Islet of Langerhans (tissue), 1 donor: ENCODE measurements around the genes WDR55, PCDHA5, PCDHB4, PCDHB5, TAF7, PCDHGB2, PCDHGA5 and HDAC3.

DNA sequence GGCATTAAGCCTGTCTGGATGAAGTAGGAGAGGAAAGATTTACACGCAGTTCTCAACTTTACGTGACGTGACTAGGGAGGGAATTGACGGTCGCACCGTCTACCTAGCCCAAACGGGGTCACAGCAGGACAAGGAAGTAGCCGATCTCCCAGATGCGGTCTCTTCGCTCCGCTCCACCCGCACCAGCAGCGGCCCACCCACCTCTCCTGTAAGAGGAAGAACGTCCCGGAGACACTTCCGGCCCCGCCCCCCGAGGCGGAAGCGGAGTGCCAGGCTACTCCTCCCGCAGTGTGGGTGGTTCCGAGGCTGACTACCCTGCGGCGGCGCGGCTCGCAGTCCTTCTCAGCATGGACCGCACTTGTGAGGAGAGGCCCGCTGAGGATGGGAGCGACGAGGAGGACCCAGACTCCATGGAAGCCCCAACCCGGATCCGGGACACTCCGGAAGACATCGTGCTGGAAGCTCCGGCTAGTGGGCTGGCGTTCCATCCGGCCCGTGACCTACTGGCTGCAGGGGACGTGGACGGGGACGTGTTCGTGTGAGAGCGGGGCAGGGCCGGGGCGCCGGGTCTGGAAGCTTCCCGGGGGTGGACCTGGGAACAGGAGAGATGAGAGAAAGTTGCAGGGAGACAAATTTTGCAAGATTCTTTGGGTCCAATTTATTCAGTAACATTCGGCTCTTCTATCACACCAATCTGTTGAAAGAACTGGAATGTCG, at the start of gene WDR55:
Gene WDR55 (plus strand): TSS at position 339 of the 717 bp plus-strand sequence.
- RRBS, result 5% methylated on average over 8 of the region's 50 CpGs

GRCh38 chr5:140701248-140701545, 950 bp downstream of the ZMAT2 start:
- RRBS, result no CpG with 5 or more reads among the region's 2 CpGs

- RRBS, result no CpG with 5 or more reads among the region's 2 CpGs
Measured at GRCh38 chr5:140703691-140704057, 3.4 kb downstream of the ZMAT2 start.

DNA sequence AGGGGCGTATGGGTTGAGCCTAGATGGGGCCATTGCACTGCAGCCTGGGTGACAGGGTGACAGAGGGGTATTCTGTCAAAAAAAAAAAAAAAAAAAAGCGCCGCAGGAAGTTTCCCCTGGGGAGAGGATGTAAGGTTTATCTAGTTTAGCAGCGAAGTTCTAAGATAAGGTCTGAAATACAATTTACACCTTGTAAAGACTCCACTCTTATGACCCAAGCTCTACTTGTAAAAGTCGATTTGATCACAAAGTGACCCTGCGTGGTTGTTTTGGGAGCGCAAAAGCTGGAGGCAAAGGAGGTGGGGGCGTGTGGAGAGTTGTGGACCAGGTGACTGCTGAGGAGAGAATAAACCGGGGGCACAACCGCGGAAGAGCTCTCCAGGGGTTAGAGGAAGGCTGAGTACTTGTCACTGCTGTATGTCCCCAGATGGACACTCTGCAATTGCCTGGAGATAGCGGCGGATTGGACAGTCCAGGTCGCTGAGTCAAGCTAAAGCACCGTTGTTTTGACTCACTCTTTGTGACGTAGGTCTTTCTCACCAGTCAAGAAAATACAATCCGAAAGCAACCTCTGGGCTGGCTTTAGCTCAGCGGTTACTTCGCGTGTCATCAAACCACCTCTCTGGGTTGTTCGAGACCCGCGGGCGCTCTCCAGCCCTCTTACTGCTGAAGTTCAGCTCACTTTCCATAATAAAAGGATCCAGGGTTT, 25.5 kb downstream of the ZMAT2 start:
- RRBS, result no CpG with 5 or more reads among the region's 24 CpGs

DNA sequence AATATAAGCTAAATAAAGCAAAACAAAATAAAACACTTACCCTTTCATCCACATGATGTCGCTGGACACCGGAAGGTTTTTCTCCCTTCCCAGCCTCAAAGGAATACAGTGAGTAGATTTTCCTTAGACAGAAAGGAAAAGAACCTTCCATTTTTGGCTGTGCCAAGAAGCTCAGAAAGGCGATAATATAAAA, at the start of gene PCDHA5:
Gene PCDHA5 (plus strand): TSS at position 115 of the 193 bp plus-strand sequence.
- RRBS, result no CpG with 5 or more reads among the region's 3 CpGs

DNA sequence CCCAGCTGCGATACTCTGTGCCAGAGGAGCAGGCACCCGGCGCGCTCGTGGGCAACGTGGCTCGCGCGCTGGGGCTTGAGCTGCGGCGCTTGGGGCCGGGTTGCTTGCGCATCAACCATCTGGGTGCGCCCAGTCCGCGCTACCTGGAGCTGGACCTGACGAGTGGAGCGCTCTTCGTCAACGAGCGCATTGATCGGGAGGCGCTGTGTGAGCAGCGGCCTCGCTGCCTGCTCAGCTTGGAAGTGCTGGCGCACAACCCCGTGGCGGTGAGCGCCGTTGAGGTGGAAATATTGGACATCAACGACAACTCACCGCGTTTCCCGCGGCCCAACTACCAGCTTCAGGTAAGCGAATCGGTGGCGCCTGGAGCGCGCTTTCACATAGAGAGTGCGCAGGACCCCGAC, 617 bp downstream of the PCDHAC2 start:
- RRBS, result 3% methylated on average over 11 of the region's 42 CpGs

- RRBS, result no CpG with 5 or more reads among the region's 13 CpGs
Measured at GRCh38 chr5:141121625-141121929, at the start of gene PCDHB4. PCDHB4 (plus strand) TSS chr5:141121818.

- RRBS, result no CpG with 5 or more reads among the region's 16 CpGs
Measured at GRCh38 chr5:141134868-141135460, at the start of gene PCDHB5. PCDHB5 (plus strand) TSS chr5:141135206.

DNA sequence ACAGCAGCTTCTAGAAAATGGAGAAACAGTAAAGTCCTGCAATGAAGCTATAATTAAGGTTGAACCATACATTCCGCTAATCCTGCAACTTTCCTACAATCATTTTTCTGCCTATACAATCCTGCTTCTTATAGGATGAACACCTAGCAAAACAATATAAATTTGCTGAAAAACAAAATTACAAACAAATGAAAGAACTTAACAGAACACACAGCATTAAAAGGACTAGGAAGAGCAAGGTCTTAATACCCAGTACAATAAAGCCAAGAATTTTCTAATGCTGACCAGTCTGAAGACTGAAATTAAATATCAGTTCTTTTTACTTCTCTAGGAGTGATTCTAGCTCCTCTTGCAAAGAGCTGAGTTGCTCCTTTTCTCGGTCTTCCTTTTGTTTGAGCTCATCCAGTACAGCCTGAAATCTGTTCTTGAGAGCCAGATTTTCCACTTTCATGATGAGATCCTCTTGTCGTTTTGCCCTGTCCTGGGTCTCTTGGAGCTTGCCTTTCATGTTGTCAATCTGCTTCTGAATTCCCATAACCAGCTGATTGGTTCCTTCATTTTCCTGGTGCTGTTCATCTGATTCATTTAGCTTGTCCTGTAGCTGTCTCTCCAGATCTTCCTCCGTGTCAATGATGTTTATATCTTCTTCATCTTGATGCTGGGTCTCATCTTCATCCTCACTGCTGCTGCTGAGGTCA, 1.8 kb downstream of the TAF7 start:
- RRBS, result no CpG with 5 or more reads among the region's 4 CpGs

DNA sequence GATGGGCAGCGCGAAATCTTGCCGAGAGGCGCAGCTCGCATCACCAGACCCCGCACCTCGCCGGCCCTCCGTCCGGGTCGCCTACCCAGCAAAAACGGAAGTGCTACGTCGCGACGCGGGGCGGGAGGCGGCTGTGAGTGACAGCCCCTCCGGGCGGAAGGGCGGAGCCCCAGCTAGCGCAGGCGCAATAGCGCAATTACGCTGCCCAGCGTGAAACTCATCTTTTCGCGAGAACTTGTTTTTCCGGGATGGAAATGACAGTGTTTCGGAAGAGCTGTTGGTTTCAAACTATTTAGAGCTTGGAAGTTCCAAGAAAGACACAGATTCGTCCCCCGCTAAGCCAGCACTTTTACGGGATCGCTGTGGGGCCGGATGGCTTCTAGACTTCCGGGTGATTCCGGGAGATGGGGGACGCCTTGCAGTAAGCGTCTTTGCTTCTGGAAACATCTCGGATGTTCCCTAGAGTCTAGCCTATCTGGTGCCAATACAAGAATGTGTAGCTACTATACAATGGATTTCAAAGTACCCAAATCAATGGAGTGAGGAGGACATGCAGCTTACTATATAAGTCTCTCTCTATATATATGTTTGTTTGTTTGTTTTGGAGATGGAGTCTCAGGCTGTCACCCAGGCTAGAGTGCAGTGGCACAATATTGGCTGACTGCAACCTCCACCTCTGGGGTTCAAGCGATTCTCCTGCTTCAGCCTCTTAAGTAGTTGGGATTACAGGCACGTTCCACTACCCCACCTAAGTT, at the start of gene TAF7:
Gene TAF7 (minus strand): TSS at position 102 of the 755 bp plus-strand sequence.
- RRBS, result 3% methylated on average over 23 of the region's 43 CpGs

GRCh38 chr5:141359739-141360676, at the start of gene PCDHGB2:
PCDHGB2 (plus strand) TSS chr5:141359994.
- RRBS, result 20% methylated on average over 5 of the region's 30 CpGs

- RRBS, result no CpG with 5 or more reads among the region's 27 CpGs
Measured at GRCh38 chr5:141363983-141364561, at the start of gene PCDHGA5. PCDHGA5 (plus strand) TSS chr5:141364162.

DNA sequence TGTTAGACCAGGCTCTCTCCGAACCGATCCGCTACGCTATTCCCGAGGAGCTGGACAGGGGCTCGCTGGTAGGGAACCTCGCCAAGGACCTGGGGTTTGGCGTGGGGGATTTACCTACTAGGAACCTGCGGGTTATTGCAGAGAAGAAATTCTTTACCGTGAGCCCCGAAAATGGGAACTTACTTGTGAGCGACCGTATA, 323 bp downstream of the PCDHGB3 start:
- RRBS, result no CpG with 5 or more reads among the region's 13 CpGs

DNA sequence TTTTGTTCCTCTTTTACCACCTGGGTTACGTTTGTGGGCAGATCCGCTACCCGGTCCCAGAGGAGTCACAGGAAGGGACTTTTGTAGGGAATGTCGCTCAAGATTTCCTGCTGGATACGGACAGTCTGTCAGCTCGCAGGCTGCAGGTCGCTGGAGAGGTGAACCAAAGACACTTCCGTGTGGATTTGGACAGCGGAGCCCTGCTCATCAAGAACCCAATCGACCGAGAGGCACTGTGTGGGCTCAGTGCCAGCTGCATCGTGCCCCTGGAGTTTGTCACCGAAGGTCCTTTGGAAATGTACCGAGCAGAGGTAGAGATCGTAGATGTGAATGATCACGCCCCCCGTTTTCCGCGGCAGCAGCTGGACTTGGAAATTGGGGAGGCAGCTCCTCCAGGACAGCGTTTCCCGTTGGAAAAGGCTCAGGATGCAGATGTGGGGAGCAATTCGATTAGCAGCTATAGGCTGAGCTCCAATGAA, 432 bp downstream of the PCDHGC4 start:
- RRBS, result no CpG with 5 or more reads among the region's 22 CpGs

DNA sequence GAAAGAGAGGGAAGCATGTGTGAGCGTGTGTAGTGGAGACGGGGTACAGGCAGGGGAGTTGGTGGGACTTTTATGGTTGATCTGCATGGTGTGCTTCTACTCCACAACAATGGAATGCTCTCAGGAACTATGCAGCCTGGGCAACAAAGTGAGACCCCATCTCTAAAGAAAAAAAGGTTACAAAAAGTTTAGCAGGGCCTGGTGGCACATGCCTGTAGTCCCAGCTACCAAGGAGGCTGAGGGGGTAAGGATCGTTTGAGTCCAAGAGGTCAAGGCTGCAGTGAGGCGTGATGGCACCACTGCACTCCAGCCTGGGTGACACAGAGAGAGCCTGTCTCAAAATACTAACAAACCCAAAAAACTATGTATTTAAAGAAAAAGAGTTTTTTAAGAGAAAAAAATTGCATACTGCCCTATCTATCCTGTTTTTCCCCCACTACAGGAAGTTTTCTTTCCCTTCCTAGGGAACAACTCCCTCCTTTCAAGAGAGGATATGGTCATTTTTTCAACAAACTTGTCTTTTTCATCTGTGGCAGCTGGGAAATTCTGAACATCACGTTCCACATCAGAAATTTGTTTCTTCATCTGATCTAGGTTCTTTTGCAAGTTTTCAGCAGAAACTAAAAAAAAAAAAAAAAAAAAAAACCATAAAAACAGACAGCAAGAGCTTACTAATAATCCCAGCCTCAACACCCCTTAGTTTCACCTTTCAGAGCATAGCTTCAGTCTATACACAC, 38.4 kb downstream of the PCDHGC5 start:
- RRBS, result no CpG with 5 or more reads among the region's 5 CpGs

- RRBS, result no CpG with 5 or more reads among the region's 4 CpGs
Measured at GRCh38 chr5:141529495-141529810, 40.6 kb downstream of the PCDHGC5 start.

DNA sequence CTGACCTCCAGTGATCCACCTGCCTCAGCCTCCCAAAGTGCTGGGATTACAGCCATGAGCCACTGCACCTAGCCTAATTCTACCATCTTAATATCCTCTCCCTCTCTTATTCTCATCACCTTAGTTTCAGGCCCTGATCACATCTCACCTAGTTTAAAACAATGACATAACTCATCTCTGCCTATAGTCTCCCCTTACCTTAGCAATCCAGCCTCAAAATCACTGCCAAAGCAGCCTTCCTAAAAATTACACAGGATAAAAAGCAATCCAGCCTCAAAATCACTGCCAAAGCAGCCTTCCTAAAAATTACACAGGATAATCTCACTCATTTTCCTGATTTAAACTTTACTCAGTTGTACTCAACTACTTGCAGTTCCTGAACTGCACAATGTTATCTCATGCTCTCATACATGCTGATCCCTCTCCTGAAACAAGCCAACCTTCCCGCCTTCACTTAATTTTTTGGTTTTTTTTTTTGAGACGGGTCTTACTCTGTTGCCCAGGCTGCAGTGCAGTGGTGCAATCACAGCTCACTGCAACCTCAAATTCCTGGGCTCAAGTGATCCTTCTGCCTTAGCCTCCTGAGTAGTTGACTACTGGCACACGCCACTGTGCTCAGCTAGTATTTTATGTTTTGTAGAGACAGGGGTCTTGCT, 43.0 kb downstream of the PCDHGC5 start:
- RRBS, result no CpG with 5 or more reads among the region's 3 CpGs

DNA sequence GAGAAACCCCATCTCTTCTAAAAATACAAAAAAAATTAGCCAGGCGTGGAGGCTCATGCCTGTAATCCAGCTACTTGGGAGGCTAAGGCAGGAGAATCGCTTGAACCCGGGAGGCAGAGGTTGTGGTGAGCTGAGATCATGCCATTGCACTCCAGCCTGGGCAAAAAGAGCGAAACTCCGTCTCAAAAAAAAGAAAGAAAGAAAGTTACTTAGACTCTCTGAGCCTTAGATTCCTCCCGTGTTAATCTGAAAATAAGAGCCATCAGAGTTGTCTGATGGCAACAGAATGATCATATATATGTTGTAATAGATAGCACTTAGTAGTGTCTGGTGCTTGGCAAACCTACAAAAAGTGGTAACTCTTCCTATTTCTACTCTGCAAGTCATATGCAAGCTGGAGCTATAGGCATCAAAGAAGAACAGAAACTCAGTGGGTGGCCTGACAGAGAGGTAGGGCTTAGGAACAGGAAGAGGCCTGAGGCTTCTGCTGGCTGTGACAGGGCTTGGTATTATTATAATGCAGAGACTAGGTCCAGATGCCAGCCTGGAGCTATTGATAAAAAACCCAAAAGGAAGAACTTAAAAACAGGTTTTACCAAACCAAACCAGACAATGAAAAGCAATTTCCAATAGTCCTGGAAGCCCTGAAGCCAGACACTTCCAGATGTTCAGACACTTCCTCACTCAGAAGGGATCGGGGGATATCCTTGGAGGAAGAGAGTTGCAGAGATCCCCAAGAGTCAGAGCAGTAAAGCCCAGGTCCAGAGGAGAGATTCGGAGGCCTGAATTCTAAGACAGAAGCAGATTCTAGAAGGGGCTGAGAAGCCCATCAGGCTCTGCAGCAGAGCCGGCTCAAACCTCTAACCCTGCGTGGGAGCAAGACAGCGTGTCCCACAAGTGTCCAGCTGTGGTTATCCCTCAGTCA, 4.4 kb upstream of the DIAPH1 start:
- RRBS, result no CpG with 5 or more reads among the region's 11 CpGs

DNA sequence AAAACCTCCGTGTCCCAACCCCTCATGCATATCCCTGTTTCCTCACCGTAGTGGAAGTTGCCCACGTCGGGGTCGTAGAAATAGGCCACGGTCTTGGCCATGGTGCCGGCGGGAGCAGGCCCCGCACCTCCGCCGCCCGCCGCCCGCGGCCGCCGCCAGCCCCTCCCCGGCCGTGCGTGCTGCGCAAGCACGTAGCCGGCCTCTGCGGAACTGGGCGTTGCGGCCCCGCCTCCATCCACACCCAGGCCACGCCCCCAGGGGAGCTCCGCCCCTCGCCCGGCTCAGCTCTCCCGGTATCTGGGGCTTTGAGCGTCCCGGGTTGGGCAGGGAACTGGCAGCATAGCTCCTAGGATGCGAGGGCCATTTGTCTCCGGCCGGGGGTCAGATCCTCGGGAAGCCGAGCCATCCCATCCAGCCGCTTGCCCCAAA, at the start of gene HDAC3:
Gene HDAC3 (minus strand): TSS at position 160 of the 429 bp plus-strand sequence.
- RRBS, result 4% methylated on average over 28 of the region's 40 CpGs

- RRBS, result 4% methylated on average over 30 of the region's 81 CpGs
Measured at GRCh38 chr5:141637119-141638004, 565 bp downstream of the RELL2 start.